Upper lobe of left lung (tissue), 5 donors: ENCODE measurements around a stretch of chr20.

DNA sequence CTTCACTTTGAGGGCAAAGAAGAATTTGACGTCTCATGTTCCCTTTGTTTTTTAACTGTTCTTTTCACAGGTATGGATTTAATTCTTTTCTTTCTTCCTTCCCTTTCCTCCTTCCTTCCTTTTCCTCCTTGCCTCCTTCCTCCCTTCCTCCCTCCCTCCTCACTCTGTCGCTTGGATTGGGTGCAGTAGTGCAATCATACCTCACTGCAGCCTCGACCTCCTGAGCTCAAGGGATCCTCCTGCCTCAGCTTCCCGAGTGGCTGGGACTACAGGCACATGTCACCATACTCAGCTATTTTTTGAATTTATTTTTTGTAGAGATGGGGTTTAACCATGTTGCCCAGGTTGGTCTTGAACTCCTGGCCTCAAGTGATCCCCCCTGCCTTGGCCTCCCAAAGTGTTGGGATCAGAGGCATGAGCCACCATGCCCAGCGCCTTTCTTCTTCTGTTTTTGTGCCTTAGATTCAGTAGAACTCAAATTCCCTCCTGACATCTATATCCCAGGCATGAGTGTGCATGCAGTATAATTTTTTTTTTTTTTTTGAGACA is 29.2 kb downstream of the RNF24 start:
- PRO-cap, 2 experiments: no peak in any of the 2 experiments
- RAMPAGE, long total RNA, 4 experiments: start-site peak on the minus strand in 2 of 4 experiments, centred at positions 237 to 245 of the sequence, 7 to 11 reads per replicate

GRCh38 chr20:4012680-4013170 is 2.6 kb downstream of the RNF24 start:
- PRO-cap, 2 experiments: no peak in any of the 2 experiments
- RAMPAGE, long total RNA, 4 experiments: no peak in any of the 4 experiments

DNA sequence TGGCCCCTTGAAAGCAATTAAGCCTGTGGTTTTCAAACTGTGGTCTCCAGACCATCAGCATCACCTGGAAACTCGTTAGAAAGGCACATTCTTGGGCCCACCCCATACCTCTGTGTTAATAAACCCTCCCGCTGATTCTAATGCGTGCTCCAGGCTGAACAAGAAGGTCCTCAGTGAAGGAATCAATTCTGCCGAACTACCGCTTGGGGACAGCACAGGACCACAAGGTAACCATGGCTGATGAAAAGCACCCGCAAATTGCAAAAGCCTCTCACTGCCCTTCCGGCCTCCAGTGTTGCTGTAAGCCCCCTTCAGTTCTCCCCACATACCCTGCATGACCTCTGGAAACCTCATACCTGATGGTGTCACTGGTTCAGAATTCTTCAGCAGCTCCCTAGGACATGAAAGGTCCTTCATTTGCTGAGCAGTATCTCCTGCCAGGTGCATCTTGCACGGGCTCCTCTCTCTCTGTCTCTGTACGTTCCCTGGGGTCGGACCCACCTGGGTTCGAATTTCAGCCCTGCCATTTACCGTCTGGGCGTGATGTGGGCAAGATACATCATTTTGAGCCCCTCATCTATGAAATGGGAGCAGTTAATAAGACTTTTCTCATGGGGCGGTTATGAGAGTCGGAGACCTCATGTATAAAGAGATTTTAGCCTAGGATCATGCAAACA is 39.9 kb upstream of the SMOX start:
- PRO-cap, 2 experiments: no peak in any of the 2 experiments
- RAMPAGE, long total RNA, 4 experiments: no peak in any of the 4 experiments

- PRO-cap, 2 experiments: no peak in any of the 2 experiments
- RAMPAGE, long total RNA, 4 experiments: no peak in any of the 4 experiments
These were observed 34.5 kb downstream of the SMOX start for GRCh38 chr20:4183265-4183481.

DNA sequence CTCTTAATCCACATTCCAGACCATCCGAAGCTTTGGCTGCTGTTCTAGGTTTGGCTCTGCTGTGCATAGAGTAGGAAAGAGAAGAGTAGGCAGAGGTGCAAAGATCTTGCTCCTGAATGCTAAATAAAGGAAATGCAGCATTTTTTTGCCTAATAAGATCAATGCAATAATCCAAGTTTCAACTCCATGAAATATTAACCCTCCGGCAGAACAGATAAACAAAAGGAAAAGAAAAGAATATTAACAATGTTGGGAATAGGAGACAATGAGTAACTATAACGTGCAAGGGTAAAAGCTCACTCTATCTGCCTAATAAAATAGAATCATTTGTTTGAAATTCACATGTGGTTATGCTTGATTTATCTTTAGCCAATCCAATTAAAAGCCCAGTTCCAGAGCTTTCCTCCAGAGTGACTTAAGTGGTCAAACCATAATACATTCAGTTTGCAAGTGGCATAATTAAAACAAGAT is 216.2 kb upstream of the PRNP start:
- PRO-cap, 2 experiments: no peak in any of the 2 experiments
- RAMPAGE, long total RNA, 4 experiments: no peak in any of the 4 experiments

DNA sequence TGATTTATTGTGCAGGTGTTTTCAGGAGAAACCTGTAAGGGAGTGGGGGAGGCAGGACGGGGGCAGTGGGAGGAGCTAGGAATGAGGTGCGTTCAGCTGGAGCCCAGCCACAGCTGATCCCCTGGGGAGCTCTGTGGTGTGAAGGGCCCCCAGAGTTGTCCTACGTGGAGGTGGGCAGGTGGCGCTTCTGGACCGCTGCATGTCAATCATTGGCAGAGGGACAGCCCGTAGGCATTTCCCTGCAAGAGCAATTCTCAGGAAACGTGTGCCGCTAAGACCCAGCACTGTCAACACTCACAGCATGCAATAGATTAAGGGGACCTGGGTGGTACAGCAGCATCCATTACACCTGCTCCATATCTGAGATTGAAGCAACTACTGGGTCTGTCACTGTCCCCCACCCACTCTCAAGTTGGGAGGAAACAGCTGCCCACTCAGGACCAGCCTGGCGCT is 13.7 kb downstream of the RASSF2 start:
- PRO-cap, 2 experiments: no peak in any of the 2 experiments
- RAMPAGE, long total RNA, 4 experiments: no peak in any of the 4 experiments

GRCh38 chr20:4901738-4902545 is 78.5 kb upstream of the RASSF2 start:
- PRO-cap, 2 experiments: no peak in any of the 2 experiments
- RAMPAGE, long total RNA, 4 experiments: no peak in any of the 4 experiments

DNA sequence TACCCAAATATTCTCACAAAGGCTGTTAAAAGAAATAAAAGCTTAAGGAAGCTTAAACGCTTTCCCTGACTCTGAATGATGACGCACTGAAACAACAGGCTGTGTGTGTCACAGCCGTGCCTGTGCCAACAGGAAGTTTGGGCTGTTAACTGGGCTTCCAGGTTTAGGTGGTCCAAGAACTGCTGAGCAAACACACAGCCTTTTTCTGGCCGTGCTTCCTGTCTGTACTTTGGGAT is 75.2 kb downstream of the SLC23A2 start:
- PRO-cap, 2 experiments: peak in 1 of 2 experiments; most common plus-strand start position 175 of the sequence (in 1); most common minus-strand start position 83 of the sequence (in 1)
- RAMPAGE, long total RNA, 4 experiments: no peak in any of the 4 experiments

DNA sequence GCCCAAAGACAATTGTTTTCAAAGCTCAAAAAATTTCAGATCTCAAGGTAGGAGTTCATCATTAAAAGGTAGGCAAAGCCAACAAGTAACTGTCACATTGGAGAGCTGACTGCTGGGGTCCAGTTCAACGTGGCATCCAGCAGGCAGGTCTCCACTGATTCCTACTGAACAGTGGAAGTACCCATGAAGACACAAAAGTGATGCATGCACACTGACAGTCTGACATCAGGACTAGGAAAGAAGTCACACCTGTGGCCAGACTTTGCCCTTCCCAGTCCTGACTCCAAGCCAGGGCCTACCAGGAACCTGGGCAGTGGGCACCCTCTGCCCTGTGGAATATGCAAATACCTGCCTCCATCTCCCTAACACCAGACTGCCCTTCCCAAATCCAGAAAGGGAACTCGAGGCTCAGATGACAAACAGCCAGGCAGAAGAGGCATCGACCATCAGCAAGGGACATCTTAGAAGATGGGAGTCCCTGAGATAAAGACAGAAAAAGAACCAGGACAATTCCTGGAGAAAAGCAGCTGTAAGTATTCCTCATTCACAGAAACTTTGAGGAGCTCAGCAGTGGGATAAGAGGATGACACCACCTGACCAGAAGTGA is 50.9 kb downstream of the SLC23A2 start:
- PRO-cap, 2 experiments: no peak in any of the 2 experiments
- RAMPAGE, long total RNA, 4 experiments: no peak in any of the 4 experiments

DNA sequence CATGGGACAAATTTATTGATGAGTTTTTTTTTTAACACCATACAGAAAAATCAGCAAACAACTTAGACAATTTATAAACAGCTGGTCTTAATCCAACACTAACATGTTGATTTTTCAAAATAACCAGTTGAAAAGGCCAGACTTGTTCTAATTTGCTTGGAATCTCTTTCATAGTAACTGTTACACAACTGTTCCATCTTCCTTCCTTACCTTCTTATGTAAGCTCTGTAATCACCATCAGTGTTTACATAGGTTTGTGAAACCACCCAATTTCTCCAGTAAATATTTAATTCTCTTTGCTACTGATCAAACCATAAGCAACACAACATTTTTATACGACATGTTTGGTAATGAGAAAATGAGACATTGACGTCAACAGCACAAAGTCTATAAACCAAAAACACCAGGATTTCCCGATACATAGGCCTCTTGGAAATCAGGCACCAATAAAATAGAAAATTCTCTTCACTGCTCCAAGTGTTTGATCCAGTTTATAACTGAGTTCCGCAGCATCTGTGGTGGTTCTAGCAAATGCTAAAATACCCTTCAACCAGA is 34.0 kb downstream of the SLC23A2 start:
- PRO-cap, 2 experiments: no peak in any of the 2 experiments
- RAMPAGE, long total RNA, 4 experiments: no peak in any of the 4 experiments

GRCh38 chr20:5112222-5112582 is 674 bp downstream of the TMEM230 start:
- PRO-cap, 2 experiments: no peak in any of the 2 experiments
- RAMPAGE, long total RNA, 4 experiments: no peak in any of the 4 experiments

GRCh38 chr20:5128192-5128837 is 1.5 kb downstream of the CDS2 start:
- PRO-cap, 2 experiments: no peak in any of the 2 experiments
- RAMPAGE, long total RNA, 4 experiments: no peak in any of the 4 experiments

GRCh38 chr20:5146798-5147538 is 20.2 kb downstream of the CDS2 start:
- PRO-cap, 2 experiments: no peak in any of the 2 experiments
- RAMPAGE, long total RNA, 4 experiments: start-site peak on the plus strand in 1 of 4 experiments, at chr20:5147103-5147184 at its widest, 6 reads per replicate

- PRO-cap, 2 experiments: no peak in any of the 2 experiments
- RAMPAGE, long total RNA, 4 experiments: no peak in any of the 4 experiments
These were observed 139.8 kb downstream of the GPCPD1 start for GRCh38 chr20:5470955-5471481.

DNA sequence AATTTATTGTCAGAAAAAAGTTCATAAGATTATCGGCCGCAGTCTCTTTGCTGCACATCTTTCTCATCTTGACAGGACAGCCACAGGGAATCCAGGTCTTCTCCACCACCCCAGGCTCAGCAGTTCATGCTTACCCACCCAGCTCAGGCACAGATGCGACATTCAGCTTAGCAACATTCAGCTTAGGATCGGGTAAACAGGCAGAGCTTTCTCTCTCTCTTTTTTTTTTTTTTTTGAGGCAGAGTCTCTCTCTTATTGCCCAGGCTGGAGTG is 80.9 kb downstream of the GPCPD1 start:
- PRO-cap, 2 experiments: no peak in any of the 2 experiments
- RAMPAGE, long total RNA, 4 experiments: no peak in any of the 4 experiments

- PRO-cap, 2 experiments: no peak in any of the 2 experiments
- RAMPAGE, long total RNA, 4 experiments: no peak in any of the 4 experiments
These were observed 46.6 kb downstream of the GPCPD1 start for GRCh38 chr20:5564070-5564790.

DNA sequence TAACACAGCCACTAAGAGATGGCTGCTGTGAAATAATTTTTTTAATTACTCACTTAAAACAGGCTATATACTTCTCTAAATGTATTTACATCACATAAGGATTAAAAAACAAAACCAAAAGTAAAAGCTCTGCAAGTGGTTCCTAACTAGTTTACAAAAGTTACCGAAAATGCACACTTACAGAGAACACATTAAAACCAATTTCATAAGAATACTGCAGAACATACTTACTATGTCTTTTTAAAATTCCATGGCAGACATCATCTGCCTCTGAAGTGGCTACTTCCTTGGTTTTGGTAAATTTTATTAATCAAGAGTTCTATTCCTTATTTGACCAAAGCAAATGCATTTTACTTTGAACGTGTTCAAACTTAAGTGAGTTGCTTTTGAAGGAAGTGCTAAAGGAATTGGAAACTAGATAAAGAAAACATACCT is 17.9 kb downstream of the GPCPD1 start:
- PRO-cap, 2 experiments: no peak in any of the 2 experiments
- RAMPAGE, long total RNA, 4 experiments: no peak in any of the 4 experiments

DNA sequence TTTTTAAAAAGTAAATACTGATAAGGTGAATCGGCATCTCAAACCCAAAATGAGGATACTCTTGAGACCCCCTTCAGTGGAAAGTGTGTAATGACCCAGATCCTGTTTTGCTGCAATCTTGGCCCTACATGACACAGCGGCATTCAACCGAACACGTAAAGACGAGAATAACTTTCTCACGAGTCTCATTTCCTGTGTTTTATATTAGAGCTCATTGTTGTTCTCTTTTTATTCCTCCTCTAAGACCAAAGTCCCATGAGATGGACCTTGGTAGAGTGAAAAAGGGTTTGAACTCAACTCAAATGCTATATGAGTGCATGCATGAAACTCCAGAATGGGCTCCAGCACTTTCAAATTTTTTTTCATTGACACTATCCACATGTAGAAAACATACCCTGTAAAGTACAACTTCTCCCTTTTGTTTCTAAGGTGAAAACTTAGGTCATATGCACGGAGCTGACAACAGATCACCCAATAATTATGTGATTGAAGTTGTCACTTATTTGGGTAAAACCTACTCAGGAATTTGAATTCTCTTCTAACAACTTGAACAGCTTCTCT is 34.7 kb upstream of the GPCPD1 start:
- PRO-cap, 2 experiments: no peak in any of the 2 experiments
- RAMPAGE, long total RNA, 4 experiments: no peak in any of the 4 experiments

DNA sequence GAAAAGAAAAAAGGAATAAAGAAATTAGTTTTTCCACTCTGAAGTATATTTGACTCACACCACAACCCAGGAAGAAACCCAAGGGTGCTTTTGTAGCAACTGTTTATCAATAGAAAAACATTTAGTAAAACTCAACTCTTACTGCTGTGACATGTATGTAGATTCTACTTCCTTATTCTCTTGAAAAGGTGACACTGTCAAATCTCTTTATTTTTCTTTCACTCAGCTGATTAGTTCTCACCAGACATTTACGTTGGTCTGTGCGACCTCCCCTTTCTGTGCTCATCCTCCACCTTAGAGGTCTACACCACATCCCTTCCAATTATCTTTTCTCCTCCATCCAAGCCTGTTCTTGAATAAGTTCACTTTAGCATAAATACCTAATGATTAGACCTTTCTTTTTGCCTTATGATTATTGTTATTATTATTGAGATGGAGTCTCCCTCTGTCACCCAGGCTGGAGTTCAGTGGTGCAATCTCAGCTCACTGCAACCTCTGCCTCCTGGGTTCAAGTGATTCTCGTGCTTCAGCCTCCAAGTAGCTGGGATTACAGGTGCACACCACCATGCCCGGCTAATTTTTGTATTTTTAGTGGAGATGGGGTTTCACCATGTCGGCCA is 39.7 kb upstream of the GPCPD1 start:
- PRO-cap, 2 experiments: no peak in any of the 2 experiments
- RAMPAGE, long total RNA, 4 experiments: no peak in any of the 4 experiments

GRCh38 chr20:5780869-5781267 is 30.7 kb downstream of the SHLD1 start:
- PRO-cap, 2 experiments: no peak in any of the 2 experiments
- RAMPAGE, long total RNA, 4 experiments: no peak in any of the 4 experiments